Parotid gland (tissue), 1 donor: ENCODE results near the gene C11orf52.

DNA sequence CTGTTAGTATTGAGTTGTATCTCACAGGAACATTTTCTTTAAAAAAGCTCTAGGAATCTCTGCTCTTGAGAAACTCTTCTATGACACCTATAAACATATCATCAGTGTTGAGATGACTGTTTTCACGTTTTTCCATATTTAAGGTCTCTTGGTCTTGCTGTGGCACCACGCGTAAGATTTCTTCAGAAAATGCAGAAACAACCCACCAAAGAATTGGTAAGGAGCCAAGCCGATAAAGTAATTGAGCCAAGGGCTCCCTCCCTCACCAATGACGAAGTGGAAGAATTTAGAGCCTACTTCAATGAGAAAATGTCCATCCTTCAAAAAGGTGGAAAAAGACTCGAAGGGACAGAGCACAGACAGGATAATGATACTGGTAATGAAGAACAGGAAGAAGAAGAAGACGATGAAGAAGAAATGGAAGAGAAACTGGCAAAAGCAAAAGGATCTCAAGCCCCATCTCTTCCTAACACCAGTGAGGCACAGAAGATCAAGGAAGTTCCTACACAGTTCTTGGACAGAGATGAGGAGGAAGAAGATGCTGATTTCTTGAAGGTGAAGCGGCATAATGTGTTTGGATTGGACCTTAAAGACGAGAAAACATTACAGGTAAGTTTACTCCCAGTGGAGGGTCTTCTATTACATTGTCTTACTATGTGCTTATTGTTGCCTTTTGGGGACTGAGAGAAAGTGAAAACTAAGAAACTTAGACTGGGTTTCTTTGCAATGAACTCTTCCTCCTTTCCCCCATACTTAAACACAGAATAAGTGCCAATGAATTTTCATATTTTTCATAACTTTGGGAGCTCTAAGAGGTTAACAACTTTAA, 58.2 kb downstream of the DDX10 start:
- PRO-cap: no peak

DNA sequence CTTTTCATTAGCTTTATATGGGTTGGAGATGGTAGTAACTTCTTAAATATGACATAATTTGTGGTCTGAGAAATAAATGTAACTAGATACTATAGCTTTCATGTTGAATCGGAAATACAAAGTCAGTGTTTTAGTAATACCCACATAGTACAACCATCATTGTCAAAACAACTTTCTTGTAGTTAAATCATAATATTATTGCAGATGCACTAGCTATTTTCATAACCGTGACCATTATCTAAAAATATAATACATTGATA, 171.2 kb downstream of the DDX10 start:
- PRO-cap: no peak

GRCh38 chr11:109707052-109707394, 285.0 kb downstream of the C11orf87 start:
- PRO-cap: no peak

DNA sequence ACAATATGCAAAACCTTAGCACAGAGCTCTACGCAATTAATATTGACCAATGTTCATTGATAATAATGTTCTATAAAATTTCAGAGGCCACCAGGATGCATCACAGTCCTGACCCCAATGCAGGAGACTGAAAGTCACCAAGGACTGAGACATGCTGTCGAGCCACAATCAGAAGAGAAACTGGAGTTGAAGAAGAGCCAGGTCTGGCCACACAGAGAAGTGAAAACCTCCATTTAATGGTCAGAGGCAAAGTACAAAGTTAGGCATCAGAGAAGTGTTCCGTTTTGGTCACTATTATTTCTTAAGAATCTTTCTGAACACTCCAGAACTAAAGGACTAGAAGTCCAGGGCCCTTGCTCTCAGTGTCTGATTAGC, 120.8 kb upstream of the ZC3H12C start:
- PRO-cap: no peak

DNA sequence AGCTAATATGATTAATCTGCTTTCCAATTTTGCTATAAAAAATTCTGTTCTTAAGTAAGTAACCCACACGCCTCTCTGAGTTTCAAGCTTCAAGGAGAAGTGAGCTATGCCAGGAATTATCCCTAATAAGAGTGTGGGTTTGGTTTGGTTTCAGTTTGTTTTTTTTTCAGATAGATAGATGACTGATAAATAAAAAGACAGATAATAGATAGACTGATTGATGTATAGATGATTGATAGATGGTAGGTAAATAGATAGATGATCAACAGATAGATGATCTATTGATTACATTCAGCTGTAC, 29.6 kb upstream of the ZC3H12C start:
- PRO-cap: no peak

DNA sequence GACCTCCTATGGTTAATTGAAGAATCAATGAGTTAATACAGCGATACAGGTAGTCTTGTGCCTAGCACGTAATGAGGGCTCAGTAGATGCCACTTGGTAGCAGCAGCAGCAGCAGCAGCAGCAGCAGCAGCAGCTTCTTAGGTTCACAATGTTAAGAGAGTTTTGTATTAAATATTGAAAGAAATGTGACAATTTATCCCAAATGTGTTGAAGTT, 1.2 kb downstream of the FDX1 start:
- PRO-cap: no peak

- PRO-cap: no peak
Measured at GRCh38 chr11:111177512-111177891, 68.0 kb upstream of the POU2AF2 start.

DNA sequence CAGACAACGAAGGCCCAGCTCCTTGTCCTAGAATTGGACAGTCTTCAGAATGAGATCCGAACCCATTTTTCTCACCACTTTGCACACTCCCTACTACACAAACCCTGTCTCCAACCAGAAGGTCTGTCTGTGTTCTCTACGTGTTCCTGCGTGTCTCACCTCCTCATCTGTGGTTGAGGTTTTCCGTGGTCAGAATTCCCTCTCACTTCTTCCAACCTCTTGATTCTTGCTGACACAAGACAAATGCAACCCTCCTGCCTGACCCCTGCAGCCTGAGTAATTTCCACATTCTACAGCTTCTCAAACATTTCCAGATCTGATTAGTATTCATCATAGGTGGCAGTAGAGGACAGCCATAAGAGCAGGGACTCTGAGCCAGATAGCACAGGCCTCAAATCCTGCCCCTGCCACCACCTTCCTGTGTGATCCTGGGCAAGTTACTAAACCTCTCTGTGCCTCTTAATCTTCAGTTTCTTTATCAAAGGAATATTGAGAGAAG, 19.9 kb downstream of the POU2AF1 start:
- PRO-cap: no peak

DNA sequence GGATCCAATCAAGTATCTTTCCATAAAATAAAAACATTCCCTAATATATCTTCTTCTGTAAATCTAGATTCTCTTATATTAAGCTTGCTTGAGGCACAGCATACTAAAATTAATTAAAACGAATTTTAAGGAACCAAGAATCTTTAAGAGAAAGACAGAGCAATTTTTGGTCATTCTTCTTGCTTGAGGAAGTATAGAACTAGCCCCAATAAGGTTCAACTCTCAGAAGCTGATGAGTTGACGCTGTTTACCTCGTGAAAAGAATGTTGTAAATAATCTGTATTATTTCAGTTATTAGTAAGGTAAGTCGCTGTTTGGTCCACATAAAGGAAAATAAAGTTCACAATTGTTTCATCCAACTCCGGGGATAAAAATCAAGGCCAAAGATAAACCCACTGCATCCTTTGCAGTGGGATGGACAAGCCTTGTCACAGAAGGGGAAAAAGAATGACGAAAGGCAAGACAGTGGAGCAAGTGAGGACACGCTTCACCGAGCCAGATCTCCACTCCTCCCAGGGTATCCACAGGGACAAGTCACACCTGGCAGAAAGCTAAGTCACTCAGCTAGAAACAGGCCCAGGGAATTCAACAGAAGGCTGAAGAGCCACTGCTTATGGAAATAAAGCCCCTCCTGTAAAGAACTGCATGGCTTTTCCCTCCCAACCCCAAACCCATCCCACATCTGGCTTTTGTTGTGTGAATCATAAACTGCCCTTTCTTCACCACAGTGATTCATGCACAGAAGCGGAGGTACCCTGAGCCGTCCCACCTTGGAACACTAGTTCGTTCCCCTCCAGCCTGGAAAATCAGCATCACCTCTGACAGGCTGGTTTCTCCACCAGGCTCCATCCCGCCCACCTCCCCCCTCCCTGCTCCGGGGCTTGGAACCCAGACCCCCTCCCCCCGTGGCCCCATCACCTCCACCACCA, 661 bp downstream of the POU2AF1 start:
- PRO-cap: no peak

DNA sequence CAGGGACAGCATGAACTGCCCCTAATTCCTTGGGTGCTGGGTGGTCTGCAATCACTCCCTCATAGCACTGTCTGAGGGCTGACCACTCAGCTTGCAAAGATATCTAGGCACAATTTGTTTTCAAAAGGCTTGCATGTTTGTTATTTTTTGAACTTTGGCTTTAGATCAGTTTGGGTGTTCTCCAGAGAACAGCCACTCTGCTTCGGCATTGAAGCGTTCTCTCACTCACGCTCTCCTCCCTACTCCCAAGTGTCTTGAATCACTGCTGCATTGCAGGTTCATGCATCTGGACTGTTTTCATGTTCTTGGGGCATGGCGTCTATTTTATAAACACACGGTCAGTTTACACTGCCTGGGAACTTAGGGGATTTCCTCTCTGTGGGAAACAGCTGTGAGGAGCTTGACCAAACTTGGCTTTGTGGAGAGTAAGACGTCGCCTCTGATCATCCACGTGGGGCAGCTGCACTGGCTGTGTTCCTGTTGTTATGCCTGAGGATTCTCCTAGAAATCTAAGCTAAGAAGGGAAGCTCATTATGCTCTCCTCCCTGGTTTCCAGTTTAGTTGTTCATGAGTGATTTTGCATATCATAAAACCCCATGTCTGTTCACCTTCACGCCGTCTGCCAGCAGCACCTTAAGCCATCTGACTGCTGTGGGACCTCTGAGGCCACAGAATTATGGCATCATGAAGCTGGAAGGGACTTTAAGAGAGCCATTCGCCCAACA, 38.6 kb upstream of the POU2AF1 start:
- PRO-cap: no peak

- PRO-cap: unidirectional peak, minus-strand start at chr11:111735341; bidirectional peak, plus-strand start at chr11:111736017, minus-strand start at chr11:111735793
Measured at GRCh38 chr11:111735037-111736093, 30.8 kb downstream of the PPP2R1B start.

GRCh38 chr11:111736423-111736839, 29.8 kb downstream of the PPP2R1B start:
- PRO-cap: no peak

GRCh38 chr11:111745307-111745902, 20.8 kb downstream of the PPP2R1B start:
- PRO-cap: no peak

DNA sequence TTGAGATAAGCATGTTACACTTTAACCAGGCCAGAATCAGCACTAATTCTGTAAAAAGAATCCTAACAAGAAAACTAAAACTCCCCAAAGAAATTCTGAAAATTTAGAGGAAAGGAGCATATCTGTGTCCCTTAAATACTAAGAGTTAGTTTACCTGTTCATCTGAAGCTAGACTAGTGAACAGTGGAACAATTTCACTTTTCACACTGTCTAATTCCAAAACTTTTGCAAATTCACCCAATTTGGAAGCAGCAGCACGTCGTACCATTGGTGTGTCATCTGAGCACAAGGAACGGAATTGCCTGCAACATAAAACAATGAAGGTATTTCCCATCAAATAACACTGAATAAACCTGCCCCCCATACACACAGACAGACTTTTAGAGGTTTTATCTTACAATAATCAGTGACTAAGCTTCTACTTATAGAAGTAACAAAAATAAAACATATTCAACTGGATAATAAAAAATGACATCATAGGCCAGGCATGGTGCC, 6.5 kb downstream of the PPP2R1B start:
- PRO-cap: unidirectional peak, minus-strand start at position 281 of the sequence

DNA sequence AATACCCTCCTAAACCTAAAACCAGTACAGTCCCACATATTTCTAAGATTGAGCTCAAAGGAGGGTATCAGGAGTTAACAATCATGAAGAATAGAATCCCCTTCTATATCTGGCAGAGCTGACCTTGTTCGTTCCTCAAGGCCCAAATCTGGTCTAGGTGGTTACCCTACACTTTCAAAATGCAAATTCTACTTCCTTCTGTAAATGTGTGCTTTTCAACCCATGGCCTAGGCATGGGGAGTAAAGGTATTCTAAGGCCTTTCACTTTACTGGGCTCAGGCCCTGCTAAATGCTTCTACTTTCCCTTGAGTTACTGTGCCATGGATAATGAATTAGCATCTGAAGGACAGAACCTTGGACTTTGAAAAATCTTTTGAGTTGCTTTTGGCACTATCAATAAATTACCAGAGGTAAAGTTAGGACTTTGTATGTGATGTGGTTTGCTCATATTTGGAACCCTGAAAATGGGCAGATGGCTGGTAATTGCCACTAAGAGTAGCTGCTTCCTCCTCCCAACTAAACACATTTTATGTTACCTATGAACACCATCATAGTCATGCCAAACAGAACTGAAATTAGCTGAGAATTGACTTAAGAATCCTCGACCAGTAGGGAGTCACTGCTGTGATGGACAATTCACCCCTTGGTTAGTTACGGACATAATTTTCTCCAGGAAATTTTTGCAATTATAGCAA, 10.6 kb upstream of the PPP2R1B start:
- PRO-cap: no peak

GRCh38 chr11:111845071-111846093, 26.0 kb downstream of the ALG9 start:
- PRO-cap: no peak

DNA sequence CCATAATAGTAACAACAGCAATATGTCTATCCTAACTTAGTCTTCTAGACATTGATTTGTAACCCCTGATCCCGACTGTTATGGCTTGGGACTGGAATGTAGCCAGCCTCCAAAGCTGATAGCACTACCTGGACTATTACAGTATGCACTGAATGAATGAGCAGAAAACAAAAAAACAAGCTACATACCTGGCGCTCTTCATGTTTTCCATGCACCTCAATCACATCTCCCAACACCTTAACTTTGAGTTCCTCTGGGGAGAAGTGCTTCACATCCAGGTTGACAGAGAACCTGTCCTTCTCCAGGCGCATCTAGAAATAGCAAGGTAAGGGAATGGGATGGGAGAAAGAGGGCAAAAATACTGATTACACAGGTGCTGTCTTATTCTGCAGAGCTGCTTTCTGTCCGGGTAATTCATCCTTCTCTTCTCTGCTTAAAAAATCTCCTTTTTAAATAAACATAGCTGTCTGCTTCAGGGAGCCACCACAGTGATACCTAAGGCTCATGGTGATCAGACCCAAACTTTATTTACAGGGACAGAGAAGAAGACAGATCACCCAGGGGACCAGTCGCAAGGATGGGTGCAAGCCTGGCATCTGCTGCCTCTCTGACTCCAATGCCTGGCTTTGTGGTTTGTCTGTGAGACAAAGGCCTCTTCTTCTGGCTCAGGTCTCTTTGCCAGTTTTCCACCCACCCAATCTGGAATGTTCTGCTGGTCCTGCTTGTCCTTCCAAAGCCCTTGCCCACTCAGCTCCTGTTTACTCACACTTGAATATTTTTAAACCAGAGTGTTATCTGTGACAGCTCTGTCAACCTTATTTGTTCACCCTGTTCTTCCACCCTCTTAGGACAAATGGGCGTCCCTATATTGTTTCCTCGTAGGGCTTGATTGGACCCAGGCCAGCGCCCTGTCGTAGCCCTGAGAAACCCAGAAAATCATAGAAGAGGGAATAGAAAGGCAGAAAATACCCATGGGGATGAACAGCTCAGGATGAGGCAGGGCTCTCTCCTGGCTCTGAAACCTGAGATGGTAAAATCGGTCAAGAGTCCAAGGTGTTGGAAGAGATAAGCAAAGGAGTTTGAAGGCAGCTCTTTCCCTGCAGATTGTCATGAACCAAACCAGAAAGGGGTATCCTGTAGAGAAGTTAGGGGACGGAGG, 1.1 kb downstream of the CRYAB start:
- PRO-cap: unidirectional peak, minus-strand start at position 618 of the sequence

- PRO-cap: no peak
Measured at GRCh38 chr11:111918307-111919260, at the start of gene C11orf52. TSS of gene C11orf52 (plus strand) at chr11:111918913.

DNA sequence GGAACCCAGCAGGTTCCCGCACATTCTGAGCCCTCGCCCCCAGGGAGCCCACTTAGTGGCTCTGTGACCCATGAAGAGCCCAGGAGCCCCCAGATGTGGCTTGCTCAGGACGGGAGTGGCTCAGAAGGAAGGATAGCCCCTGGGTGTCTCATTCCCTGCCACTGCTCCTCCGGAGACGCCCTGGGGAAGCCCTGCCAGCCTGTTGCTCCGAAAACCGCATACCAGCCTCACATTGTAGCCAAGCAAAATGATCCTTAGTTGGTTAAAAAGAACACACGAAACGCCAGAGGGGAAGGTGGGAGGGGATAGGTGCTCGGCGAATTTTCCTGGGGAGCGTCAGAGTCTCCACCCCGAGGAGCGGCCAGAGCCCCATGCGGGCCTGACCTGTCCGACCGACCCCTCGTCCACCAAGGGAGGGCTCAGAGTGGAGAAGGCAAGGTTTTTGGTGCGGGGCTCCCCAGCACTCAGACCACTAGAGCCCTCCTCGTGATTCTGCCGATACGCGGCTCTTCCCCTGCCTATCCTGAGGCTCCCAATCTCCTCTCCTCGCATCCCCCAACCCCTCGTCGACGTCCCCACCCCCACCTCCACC, 39.5 kb downstream of the DIXDC1 start:
- PRO-cap: bidirectional peak, plus-strand start outside the sequence, minus-strand start at position 525 of the sequence

GRCh38 chr11:111978204-111979061, 41.3 kb downstream of the DIXDC1 start:
- PRO-cap: unidirectional peak, minus-strand start at chr11:111978500